Airway epithelial cell (primary cell): ENCODE measurements around a stretch of chr12.

- RAMPAGE, long total RNA = no peak
Measured at GRCh38 chr12:76083612-76084454, 652 bp downstream of the NAP1L1 start.

- RAMPAGE, long total RNA = no peak
Measured at GRCh38 chr12:76085307-76085574, 756 bp upstream of the NAP1L1 start.

DNA sequence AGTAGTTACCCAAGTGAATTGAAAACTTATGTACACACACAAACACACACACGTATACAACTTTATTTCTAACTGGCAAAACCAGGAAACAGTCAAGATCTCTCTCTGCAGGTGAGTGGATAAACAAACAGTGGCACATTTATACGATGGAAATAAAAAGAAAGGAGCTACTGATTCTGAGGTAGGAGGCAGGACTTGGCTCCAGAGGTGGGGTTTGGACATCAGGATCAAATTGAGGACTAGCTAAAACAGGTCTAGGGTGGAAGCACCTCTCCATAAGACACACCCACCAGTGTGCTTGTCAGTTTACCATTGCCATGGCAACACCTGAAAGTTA lies 7.7 kb upstream of the NAP1L1 start:
- RAMPAGE, long total RNA = no peak

DNA sequence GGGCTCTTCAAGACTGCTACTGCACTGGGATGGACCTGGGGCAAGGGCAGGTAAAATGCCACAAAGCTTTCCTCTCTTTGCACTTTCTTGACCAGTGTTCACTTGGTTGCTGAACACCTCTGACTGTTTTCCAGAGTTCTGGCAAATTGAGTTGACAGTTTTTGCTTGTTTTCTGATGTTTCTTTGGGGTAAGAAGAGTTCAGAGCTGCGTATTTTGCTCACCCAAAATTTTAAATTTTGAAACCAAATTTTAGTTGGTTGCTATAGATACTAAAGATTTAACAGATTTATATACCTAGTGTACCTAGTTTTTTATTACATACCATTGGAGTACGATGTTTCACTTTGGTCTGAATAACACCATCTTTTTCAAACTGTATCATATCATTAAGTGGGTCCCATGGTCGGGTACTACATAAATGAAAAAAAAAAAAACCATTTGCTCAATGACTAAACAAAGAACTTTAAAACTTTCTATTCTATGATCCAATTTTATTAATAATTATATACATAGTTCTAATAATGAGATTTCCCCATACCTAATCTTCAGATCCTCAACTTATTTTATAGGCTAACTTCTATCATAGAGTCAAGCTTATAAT lies 20.8 kb upstream of the BBS10 start:
- RAMPAGE, long total RNA = no peak

- RAMPAGE, long total RNA = no peak
Measured at GRCh38 chr12:76373606-76374463, 25.6 kb upstream of the BBS10 start.

DNA sequence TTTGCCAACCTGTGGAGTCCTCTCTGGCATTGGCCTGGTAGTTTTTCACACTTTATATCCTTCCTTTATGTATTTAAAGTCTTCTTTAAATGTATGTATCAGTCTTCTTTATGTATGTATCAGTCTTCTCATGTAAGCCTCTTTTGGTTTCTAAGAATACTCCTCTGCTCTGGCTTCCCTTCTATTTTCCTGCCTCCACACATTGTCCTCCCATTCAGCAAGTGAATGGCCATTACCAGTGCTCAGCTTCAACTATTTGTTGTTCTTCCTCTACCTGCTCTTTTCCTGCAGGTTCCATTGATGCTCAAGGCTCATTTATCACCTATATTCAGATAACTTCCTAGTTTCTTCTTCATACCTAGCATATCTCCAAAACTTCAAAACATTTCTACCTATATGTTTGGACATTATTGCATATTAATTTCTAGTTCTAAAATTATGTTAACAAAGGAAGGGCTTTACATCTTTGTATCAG lies 92.5 kb downstream of the OSBPL8 start:
- RAMPAGE, long total RNA = no peak

DNA sequence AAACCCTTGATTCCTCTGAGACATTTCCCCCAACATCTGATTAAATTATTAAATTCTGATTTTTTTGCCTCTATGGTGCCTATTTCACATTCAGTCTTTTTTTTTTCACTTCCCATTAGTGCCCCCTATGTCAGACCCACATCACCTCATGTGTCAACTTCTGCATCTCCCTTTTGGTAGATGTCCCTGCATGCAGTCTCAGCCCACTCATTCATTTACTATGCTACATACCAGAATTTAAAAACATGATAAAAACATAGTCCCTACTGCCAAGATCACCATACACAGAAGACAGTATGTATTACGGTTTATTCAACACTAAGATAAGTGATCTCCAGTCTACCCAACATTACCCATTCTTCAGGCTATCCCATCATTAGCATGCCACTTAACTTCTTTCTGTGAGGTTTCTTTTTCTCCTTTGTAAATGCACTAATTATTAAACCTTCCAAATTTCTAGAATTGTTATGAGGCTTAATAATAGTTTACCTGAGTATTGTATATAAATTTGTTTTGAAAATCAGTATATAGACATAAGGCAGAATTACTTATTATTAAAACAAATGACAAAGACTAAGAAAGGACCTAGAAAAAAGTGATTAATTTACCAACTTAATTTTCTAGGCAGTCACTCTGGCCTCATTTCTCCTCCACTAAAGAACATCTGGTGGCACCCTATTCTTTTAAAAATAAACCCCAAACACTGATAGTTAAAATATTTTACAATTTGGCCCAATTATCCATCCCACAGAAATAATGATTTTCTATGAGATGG lies 91.8 kb downstream of the OSBPL8 start:
- RAMPAGE, long total RNA = no peak

DNA sequence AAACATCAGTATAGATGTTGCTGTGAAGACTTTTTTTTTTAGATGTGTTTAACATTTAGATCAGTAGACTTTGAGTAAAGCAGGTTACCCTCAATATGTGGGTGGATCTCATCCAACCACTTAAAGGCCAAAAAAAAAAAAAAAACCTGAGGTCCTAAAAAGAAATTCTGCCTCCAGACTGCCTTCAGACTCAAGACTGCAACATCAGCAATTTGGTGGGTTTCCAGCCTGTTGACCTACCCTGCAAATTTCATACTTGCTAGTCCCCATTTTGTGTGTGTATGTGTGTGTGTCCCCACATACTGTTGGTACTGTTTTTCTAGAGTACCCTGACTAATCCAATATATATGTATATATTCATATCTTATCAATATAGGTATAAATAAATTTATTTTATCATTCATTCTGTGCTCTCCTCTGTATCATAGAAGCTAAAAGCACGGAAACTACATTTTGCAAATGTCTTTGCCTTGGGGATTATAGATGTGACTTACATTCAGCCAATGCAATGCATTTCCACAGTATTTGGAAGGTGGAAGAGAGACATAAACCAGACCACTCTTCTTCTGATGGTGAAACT lies 55.5 kb downstream of the OSBPL8 start:
- RAMPAGE, long total RNA = no peak

DNA sequence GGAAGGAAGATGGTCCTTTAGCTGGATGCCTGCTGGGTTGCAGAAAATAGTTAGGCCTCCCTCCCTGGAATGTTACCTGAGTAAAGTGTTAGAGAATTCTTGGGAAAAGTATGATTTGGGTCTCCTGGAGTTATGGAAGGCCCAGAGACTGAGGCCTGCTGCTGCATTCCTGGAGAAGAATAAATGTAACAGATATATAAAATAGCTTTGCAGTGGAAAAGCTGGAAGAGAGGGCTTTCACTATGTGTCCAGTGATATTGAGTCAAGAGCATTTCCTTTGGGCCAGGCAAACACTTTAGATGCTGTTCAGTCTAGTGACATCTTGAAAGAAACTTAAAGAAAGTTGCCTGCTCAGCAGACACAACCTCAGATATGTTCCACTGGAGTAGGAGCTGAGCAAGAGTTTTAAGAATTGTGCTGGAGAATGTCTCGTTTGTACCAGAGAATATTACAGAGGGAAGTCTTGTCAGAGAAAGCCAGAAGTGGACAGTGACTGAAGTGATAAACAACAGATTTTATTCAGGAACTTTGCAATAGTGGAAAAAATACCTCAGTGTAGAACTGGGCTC lies 18.4 kb downstream of the ZDHHC17 start:
- RAMPAGE, long total RNA = no peak

DNA sequence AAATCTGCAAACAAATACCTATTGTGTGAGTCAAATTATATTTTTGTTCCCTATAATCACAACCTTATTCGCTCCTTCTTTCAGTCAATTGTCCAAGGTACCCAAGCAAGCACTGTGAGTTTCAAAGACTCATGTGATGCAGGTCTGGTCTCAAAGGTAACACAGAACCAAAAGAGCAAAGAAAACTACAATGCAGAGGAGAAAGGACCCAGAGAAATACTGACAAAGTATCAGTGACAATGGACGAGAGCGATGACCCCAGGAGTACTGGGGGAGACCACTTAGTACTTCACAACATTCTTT lies 1.4 kb downstream of the CSRP2 start:
- RAMPAGE, long total RNA = no peak

DNA sequence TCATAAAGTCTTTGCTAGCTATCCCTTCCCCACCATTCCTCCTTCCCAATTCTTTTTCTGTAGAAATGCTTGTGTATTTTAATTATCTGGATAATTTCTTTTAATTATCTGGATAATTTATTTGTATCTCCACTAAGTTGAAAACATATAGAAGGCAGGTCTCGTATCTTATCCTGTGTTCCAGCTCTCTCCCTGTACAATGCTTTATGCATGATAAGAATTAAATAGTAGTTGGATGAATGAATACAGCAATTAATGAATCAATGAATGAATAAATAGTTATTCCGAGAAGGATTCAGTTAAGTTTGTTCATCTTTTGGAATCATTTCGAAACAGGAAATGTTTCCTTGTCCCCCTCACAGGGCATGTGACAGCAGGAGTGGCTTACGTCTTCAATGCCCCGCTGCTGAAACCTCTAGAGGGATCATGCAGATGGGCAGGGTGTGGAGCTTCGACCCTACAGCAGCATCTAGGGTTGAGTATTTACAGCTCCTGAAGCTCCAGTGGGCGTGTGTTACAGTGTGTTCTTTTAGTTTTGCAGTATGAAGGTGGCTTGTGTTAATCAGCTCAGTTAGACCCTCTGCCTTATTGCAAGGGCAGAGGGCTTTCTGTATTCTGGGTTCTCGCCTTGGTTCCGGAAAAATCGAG lies 2.5 kb downstream of the NAV3 start:
- RAMPAGE, long total RNA = no peak

GRCh38 chr12:79423961-79424614 lies 266.7 kb downstream of the PAWR start:
- RAMPAGE, long total RNA = no peak

DNA sequence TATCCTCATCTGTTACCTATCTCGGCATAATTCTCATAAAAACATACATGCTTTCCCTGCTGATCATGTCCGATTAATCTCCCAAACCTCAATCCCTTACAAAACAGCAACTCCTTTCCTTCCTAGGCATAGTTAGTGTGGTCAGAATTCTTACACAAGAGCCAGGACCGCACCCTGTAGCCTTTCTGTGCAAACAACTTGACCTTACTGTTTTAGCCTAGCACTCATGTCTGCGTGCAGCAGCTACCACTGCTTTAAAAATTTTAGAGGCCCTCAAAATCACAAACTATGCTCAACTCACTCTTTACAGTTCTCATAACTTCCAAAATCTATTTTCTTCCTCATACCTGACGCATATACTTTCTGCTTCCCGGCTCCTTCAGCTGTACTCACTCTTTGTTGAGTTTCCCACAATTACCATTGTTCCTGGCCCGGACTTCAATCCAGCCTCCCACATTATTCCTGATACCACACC lies 147.5 kb downstream of the PAWR start:
- RAMPAGE, long total RNA = no peak

- RAMPAGE, long total RNA = no peak
Measured at GRCh38 chr12:79558047-79558513, 132.7 kb downstream of the PAWR start.

DNA sequence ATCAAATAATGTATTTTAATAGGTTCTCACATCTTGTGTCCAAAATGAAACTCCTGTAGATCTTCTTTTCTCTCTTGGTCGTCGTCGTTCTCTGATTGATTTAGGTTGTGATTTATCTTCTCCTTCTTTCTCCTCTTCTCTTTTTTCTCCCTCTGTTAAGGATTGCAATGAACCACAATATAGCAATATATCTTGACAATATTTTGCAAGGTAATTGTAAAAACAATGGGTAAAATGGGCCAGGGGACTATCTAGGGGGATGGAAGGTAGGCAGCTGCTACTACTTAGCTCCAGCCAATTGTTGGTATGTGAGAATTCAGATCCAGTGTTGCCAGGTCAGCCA lies 104.8 kb upstream of the PAWR start:
- RAMPAGE, long total RNA = no peak

DNA sequence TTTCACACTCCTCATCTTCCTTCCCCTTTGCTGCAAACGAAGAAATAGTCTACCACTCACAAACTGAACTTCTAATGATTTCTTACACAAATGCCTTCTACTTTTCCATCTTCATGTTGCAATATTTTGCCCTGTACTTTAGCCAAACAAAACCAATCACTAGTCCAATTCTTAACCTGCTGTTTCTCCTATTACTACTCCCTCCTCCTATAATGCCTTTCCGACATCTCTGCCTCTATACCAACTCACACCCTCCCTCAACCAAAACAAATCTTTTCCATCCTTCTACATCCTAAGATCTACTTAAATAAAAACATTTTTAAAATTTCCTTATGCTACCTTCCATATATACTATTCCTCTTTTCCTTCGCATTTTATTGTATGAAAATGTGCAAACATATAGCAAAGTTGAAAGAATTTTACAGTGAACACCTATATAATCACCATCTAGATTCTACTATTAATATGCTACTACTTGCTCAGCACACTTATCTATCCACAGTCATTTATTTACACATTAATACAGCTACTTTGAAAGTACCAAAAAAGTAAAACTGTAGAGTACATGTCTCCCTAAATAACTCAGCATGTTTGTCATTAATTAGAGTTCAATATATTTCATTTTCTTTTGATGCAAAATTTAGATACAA lies 36.2 kb downstream of the PPP1R12A start:
- RAMPAGE, long total RNA = no peak

DNA sequence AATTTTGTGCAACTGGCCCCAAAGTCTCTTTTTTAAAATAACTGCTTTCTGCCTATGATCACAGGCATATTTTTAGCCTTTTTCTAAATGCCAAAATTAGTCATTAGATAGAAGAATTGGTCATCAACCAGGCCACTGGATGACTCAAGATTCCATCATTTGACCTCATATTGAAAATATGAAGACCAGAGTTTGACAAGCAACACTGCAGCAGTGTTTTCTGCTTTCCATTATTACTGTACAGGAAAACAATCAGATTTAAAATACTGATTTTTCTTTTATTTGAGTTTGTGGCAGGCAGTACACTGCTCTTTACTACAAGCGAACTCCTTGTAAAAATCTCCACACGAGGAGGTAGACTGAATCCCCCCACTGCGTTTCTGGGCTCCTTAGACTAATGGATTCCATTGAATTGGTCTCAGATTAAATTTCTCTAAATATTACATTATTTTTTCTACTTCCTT lies 54.6 kb upstream of the OTOGL start:
- RAMPAGE, long total RNA = no peak

GRCh38 chr12:80103075-80103491 lies 3.7 kb downstream of the OTOGL start:
- RAMPAGE, long total RNA = no peak

GRCh38 chr12:80400396-80400802 lies 43.6 kb upstream of the PTPRQ start:
- RAMPAGE, long total RNA = no peak

DNA sequence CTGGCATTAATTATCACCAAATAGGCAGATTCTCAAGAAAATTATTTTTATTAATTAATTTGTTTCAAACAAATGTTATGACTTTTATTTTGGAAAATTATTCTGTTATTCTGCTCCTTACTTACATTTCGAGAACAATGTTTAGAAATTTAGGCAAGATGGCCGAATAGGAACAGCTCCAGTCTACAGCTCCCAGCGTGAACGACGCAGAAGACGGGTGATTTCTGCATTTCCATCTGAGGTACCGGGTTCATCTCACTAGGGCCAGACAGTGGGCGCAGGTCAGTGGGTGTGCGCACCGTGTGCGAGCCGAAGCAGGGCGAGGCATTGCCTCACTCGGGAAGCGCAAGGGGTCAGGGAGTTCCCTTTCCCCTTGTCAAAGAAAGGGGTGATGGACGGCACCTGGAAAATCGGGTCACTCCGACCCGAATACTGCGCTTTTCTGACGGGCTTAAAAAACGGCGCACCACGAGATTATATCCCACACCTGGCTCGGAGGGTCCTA lies 33.4 kb downstream of the PTPRQ start:
- RAMPAGE, long total RNA = no peak